PC-3 (cell line): ENCODE data around the gene G3BP2.

GRCh38 chr4:75030638-75031099 is 97.8 kb downstream of the PARM1 start:
- RAMPAGE, long total RNA = no peak

DNA sequence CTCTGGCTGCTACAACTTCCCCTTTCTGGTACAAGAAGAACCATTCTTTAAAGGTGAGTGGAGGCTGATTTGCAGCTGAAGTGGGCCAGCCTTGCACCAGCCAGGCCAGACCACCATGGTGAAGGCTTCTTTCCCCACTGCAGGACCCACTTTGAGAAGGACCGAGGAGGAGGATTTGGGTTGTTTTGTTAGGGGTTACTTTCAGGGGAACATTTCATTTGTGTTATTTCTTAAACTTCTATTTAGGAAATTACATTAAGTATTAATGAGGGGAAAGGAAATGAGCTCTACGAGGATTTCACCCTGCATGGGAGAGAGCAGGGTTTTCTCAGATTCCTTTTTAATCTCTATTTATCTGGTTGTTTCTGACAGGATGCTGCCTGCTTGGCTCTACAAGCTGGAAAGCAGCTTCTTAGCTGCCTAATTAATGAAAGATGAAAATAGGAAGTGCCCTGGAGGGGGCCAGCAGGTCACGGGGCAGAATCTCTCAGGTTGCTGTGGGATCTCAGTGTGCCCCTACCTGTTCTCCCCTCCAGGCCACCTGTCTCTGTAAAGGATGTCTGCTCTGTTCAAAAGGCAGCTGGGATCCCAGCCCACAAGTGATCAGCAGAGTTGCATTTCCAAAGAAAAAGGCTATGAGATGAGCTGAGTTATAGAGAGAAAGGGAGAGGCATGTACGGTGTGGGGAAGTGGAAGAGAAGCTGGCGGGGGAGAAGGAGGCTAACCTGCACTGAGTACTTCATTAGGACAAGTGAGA is 113.7 kb downstream of the PARM1 start:
- RAMPAGE, long total RNA = no peak

- RAMPAGE, long total RNA = no peak
These were observed 264.3 kb downstream of the RCHY1 start for GRCh38 chr4:75249841-75250275.

GRCh38 chr4:75327557-75327983 is 186.6 kb downstream of the RCHY1 start:
- RAMPAGE, long total RNA = no peak

DNA sequence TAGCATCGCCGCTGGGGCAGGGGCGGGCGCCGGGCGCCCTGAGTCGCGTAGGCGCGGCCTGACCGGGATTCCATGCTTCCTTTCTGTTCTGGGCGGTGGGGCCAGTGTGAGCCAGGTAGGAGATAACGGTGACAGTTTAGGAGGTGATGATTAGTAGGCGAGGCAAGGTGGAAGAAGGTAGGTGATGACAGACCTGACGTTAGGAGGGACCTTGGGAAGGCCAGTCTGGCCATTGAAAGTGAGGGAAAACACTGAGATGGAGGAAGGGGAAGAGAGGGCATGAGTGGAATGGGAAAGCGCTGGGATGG is 457 bp upstream of the CDKL2 start:
- RAMPAGE, long total RNA = no peak

DNA sequence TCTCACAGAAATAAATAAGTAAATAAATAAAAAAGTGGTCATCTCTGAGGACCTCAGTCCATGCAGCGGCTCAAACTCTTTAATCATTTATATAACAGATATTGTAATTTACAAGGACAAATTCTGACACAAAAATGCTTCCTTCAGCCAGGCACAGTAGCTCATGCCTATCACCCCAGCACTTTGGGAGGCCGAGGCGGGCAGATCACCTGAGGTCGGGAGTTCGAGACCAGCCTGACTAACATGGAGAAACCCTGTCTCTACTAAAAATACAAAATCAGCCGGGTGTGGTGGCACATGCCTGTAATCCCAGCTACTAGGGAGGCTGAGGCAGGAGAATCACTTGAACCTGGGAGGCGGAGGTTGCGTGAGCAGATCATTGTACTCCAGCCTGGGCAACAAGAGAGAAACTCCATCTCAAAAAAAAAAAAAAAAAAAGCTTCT is 19.7 kb upstream of the CDKL2 start:
- RAMPAGE, long total RNA = no peak

DNA sequence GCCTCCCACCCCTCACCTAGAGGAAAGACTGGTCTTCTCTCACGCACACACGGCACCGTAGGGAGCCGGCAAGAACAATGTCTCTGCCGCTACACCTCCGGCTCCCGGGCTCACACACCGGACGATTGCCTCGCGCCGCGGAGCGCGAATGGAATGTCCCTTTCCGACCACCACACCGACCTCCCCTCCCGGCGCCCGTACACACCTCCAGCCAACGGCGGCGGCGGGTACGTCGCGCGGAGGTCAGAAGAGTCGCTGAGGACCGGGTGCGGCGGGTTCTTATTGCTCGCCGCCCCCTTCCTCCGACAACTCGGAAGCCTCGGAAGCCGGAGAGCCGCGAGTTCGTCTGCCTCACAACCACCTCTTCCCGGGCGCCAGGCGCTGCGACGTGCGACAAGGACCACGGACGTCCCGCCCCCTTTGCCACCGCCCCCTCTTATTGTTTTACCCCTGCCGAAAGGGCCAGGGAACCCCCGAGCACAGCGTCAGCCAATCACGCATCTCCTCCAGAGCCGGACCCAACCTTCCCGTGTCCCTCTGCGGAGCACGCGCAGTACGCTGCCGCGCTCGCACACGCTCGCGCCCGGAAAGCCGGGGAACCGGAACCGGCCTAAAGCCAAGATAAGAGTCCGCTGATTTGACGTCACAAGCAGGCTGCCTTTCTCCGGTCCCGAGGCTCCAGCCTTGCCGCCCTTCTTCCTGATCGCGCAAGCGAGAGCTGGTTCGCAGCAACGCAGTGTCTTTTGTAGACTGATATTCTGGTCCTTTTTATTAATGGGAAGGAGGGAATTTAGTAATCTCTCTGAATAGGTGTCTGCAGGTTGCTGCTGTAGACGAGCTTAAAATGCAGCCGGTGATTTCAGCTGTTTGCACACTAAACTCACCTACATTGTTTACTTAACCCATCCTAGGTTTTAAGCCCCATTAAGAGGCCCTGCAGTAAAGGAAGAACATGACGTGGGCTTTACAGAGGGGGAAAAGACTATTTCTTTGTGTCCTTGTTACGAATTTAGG is at the start of gene G3BP2:
TSS of gene G3BP2 (minus strand) at position 409 of the 1,014 bp plus-strand sequence.
- RAMPAGE, long total RNA = start-site peak on the minus strand centred at position 401 of the sequence, 75 bp wide, 197 and 46 reads in 2 replicates

- RAMPAGE, long total RNA = no peak
These were observed 483 bp upstream of the USO1 start for GRCh38 chr4:75723906-75724281.

GRCh38 chr4:75727012-75727347 is 2.6 kb downstream of the USO1 start:
- RAMPAGE, long total RNA = no peak

- RAMPAGE, long total RNA = no peak
These were observed 54.1 kb downstream of the PPEF2 start for GRCh38 chr4:75848054-75848590.

- RAMPAGE, long total RNA = no peak
These were observed 17.7 kb upstream of the PPEF2 start for GRCh38 chr4:75919891-75920315.

DNA sequence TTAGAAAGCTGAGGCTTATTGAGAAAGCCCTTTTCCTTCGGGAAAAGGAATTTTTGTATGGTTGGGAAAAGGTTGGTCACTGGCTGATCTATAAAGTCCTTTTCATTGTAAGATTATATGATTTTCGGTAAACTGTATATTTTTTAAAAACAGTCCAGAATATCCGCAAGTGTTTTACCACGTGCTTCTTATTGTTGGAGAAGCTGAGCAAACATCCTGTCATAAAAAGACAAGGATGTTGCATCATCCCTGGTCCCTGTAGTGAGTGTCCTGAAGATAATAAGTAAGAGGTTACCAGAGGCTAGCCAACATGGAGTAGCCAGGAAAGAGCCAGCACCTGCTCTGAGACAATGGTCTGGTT is 5.2 kb downstream of the CXCL9 start:
- RAMPAGE, long total RNA = no peak

- RAMPAGE, long total RNA = no peak
These were observed 15.0 kb upstream of the NUP54 start for GRCh38 chr4:76163147-76163567.

- RAMPAGE, long total RNA = no peak
These were observed 12.8 kb downstream of the SCARB2 start for GRCh38 chr4:76200639-76201348.

GRCh38 chr4:76212668-76213215 is 882 bp downstream of the SCARB2 start:
- RAMPAGE, long total RNA = no peak

DNA sequence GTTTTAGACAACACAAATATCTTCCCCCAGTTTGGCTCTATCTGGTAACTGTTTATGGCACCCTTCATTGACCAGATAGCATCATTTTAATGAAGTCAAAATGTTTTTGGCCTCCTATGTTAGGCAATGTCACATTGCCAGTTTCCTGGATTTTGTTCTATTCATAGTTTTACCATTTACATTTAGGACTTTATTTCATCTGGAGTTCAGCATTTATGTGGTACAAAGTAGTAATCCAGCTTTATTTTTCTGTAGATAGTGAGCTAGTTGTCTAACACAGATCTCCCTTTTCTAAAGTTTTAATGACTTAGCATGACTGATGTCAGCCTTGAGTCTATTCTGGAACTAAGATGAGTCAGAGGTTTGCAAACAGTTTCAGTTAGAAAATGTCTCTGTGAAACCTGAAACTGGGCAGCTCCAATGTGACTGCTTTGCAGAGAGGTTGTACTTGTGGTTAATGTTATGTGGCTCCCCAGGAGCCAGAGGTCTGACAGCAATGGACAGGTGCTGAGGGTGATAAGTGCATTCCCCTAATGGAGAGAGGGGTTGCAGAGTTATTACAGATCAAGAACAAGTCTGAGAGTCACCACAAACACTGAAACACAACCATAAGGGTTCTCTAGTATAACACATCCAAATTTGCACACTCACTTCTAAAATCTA is 5.2 kb upstream of the STBD1 start:
- RAMPAGE, long total RNA = no peak

DNA sequence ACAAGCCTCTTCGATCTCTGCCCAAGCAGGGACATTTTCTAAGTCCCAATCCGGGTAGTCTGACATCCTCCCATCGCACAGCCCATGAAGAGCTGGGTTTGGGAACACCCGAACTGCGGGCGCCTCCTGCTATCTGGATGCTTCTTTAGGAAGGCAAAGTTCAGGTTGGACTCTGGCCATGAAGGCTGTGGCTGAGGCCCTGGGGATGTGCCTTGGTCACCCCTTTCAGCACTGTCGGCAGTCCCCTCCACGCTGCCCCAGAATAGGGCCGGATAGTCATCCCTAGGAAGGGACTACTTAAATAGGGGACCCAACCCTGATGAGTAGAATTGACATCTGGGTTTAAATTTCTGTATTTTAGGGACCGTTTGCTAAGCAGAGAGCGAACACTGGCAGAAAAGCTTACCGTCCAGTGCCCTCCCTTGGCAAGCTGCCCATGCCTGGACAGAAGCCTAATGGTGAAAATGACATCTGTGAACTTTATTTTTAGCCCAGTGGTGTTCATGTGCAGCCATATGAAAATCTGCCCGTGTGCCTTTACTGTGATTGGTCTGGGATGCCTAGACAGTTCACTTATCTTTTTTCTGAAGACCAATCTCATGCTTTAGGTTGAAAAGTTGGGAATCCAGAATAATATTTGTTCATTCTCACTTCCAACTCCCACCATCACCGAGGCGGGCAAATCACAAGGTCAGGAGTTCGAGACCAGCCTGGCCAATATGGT is 995 bp downstream of the STBD1 start:
- RAMPAGE, long total RNA = no peak

DNA sequence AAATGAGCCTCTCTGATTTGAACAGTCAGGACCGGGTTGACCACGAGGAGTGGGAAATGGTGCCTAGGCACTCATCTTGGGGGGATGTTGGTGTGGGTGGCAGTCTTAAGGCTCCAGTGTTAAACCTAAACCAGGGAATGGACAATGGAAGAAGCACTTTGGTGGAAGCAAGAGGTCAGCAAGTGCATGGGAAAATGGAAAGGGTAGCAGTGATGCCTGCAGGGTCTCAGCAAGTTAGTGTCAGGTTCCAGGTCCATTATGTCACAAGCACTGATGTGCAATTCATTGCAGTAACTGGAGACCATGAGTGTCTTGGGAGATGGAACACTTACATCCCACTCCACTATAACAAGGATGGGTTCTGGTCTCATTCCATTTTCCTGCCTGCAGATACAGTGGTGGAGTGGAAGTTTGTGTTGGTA is 3.0 kb downstream of the STBD1 start:
- RAMPAGE, long total RNA = no peak

GRCh38 chr4:76449960-76450361 is 14.9 kb downstream of the SHROOM3 start:
- RAMPAGE, long total RNA = no peak

DNA sequence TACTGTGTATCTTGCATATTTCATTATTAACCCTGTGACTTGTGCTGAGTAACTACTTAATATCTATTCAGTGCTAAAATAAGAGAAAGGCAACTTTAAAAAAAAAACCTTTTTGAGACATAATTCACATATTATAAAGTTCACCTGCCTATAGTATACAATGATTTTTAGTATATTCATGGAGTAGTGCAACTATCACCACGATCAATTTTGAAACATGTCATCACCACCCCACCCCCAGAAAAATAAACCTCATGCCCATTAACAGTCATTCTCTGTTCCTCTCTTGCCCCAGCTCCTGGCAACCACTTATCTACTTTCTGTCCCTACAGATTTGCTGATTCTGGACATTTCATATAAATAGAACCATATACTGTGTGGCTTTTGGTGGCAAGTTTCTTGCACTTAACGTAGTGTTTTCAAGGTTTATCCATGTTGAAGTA is 51.8 kb downstream of the SHROOM3 start:
- RAMPAGE, long total RNA = no peak